Subcutaneous preadipocyte (primary cell): ENCODE measurements around a stretch of chr11.

- CAGE, long polyA plus RNA = no peak
Measured at GRCh38 chr11:120128138-120129266, 9.4 kb downstream of the TRIM29 start.

DNA sequence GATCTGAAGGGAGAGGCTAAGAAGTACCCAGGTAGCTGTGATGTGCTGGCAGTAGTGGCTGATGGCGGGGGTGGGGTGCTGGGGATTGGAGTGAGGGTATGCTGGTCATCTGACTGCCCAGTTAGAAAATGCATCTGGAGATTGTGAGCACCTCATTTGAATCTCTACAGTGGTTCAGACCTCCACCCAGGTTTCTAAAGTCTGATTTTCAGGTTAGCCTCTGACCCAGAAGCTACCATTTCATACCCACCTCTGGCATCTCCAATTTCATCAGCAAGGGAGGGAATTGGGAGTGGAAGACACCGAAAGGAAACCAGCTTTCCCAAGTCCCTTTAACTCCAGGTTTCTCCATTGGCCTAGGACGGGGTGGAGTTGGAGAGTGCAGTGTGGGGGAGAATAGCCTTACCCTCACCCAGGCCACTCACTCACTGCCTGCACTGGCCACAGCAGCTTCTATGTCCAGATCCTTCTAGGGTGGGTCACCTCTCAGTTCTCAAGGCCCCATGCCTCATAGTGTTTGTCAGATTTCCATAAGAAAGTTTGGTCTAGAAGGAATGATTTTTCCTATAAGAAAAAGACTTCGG lies 2.5 kb downstream of the OAF start:
- CAGE, long polyA plus RNA = no peak

GRCh38 chr11:120221117-120221541 lies 10.3 kb downstream of the OAF start:
- CAGE, long polyA plus RNA = no peak

DNA sequence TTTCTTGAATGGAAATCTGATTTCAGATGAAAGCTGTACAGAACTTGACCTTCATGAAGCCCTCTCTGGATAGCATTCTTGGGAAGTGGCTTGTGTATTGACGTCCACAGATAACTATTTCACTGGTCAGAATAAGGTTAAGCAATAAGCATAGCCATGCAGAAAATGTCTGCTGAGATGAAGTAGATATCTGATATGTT lies 1.1 kb downstream of the TLCD5 start:
- CAGE, long polyA plus RNA = no peak

- CAGE, long polyA plus RNA = no peak
Measured at GRCh38 chr11:120409763-120410540, 73.7 kb downstream of the ARHGEF12 start.

- CAGE, long polyA plus RNA = no peak
Measured at GRCh38 chr11:121230710-121231128, 61.9 kb upstream of the SC5D start.

DNA sequence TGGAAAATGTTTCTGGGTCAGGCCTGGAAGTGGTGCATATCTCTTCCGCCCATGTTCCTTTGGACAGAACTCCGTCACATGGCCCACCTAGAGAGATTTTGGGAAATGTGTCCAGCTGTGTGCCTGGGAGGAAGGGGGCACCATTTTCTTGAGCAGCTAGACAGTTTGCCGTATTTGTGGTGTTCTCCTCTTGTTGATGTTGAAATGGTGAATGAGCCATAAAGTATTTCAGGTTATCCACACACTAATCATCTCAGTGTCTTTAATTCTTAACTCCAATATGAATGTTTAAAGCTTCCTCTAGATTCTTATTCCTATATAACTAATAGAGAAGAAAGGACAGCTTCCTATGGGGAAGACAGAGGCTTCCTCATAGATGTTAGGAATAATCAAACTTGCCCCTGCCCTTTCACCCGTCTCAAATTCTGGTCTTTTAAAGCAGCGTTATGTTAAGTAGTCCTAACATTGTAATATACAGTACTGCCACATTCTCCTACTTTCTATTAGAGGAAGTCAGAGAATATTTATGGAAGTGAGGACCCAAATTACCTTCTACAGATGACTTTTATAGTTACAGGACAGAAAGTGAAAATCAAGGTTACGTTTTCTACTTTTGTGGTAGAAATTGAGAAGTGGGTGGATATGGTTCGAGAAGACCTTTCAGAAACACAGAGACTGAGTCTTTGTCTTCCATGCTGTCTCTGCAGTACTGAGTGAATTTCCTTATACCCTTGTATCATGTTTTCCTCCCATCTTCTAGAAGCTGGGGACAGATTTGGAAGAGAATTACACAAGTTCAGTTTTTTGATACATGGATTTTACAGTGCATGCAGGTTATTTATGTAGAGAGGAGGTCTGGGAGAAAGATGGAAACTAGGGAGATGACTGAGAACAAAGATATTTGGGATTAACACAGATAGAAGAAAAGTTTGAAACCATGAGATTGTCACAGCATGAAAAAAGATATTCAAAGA lies 17.0 kb downstream of the SC5D start:
- CAGE, long polyA plus RNA = no peak

DNA sequence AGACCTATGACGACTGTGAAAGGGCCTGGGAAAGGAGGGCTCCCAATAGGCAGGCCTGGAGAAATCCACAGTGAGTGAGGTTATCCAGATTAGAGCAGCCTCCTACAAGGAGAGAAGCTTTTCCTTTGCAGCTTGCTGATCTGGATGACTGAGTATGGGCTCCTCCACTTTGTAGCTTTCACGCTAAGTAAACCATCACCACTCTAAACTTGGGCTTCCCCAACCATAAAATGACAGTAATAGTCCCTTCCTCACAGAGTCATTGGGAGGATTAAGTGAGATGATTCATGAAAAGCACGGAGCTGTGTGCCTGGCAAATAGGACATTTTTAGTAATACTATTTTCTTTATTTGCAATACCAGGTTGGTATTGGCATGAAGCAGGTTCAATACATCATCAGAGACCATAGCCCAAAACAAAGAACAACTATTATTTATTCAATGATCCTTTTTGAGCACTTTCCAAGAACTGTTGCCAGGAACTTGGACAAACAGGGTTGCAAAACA lies 65.2 kb downstream of the SC5D start:
- CAGE, long polyA plus RNA = no peak

DNA sequence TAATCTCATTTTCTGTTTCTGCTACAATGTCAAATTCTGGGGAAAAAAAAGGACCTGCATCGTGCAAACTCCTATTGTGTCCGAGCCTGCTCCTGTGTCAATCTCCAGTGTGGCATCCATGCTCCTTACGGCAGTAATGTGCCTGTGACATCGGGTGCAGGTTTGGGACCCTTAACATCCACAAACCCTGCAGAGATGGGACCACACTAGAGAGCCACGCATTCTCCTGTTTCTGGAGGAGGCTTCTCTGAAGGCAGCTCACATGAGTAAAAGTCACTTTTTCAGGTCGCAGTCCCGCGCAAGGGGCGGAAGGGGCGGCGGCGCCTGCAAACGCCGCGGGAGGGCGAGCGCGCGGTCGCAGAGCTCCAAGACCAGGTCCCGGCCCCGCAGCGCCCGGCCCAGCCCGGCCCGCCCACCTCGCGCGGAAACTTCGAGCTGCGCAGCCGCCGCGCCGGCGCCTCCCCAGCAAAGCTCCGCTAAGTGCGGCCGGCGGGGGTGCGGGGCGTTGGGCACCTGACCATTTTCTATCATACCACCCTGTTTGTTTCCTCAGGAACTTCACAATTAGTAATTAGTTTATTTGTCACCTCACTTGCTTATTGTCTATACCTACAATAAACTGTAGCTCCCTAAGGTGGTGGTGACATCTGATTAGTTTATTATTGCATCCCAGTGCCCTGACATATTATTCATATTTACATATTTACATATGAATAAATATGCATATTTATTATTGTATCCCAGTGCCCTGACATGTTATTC lies 25.0 kb upstream of the SORL1 start:
- CAGE, long polyA plus RNA = no peak

- CAGE, long polyA plus RNA = no peak
Measured at GRCh38 chr11:121453318-121454341, 1.5 kb downstream of the SORL1 start.

GRCh38 chr11:121460745-121461835 lies 9.0 kb downstream of the SORL1 start:
- CAGE, long polyA plus RNA = no peak

GRCh38 chr11:121495905-121496657 lies 44.0 kb downstream of the SORL1 start:
- CAGE, long polyA plus RNA = no peak

- CAGE, long polyA plus RNA = no peak
Measured at GRCh38 chr11:121586701-121587018, 134.5 kb downstream of the SORL1 start.

GRCh38 chr11:121589092-121589445 lies 137.0 kb downstream of the SORL1 start:
- CAGE, long polyA plus RNA = no peak

DNA sequence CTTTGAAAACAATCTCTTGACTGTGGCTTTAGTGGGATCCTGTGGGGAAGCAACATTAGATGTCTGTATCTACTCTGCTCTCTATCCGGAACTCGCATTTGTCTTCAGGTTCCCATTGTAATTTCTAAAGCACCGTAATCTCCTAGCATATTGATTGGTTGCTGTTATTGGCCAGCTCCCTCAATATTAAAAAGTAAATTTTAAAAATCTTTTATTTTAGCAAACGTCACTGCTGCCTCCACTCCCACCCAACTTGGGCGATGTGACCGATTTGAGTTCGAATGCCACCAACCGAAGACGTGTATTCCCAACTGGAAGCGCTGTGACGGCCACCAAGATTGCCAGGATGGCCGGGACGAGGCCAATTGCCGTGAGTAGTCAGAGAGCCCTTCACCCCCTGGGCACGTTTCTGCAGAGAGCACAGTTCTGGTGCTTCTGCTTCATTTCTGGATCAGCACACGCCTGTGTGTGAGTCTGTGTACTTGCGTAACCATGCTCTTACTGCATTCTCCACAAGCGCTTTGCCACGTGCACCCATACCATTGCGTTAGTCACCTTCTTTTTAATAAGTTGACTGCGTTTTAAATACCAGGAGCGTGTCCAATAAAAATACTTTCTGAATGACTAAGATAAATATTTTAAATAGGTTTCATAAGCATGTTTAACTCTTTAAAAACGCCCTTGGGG lies 143.4 kb downstream of the SORL1 start:
- CAGE, long polyA plus RNA = no peak

GRCh38 chr11:122047098-122047304 lies 69.0 kb downstream of the BLID start:
- CAGE, long polyA plus RNA = no peak

GRCh38 chr11:122069967-122070302 lies 46.1 kb downstream of the BLID start:
- CAGE, long polyA plus RNA = no peak

DNA sequence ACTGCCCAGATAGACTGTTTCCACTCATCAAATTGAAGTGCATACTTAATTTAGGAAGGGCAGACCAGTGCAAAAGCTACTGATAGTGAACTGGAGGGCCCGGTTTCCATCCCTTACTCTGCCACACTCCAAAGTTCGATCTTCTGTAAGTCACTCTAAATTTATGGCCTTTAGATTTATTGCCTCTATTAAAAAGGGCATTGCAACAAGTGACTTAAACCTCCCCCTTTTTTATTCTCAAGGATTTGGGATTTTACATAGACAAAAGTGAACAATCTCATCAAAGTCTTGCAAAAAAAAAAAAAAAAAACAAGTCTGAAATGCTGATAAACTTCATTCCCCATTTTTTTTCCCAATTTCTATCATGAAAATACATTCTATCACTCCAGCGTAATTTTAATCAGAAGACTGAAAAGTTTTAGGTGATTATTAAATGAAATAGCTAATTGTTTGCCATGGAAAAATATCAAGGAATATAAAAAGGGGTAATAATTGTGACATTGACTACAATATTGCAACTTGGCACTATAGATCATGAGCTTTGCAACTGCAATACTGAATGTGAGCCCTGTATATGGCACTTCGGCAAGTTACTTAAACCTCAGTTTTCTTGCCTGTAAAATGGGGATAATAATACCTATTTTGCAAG lies 26.0 kb downstream of the BLID start:
- CAGE, long polyA plus RNA = no peak

DNA sequence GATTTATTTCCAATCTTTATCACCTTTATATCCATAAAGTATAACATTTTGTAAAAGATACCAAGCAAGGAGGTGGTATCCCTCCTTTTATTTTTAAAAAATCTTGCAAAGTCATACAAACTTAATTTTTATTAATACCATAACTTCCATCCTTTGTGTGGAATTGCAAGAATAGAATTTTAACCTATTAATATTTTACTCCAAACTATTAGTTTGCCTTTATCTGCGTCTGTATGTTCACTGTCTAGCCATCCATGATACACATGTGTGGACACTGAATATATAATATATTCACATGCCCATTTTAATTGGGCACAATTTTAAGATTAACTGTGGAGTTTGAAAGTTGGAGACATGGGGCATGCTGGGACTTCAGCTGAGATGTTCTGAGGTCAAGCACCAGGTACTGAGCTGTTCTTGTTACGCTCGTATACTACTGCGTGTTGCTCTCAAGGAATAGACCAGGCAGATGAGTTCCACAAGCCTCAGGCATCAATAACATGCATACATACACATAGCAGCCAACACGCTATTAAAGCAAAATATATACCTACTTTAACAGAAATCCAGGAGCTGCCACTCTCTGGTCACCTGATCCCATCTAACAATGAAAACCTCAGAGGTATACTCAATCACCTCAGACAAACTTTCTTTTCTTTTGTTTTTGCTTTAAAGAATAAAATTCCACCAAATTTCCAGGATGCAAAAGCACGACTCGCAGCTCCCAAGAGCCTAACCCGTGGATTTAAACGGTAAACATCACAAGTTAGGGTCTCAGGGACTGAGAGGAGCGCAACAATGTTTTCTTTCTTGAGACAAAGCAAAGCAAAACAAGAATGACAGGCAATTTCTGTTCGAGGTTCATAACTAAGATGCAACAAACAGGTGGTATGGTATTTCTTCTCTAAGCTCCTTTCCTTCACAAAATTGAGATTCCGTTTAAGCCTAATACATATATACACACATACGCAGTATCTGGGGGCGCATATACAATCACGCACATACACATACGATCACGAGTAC lies 16.7 kb downstream of the BLID start:
- CAGE, long polyA plus RNA = no peak

- CAGE, long polyA plus RNA = no peak
Measured at GRCh38 chr11:122101122-122101418, 14.9 kb downstream of the BLID start.